Gastrocnemius medialis (tissue), 3 donors: ENCODE measurements around the genes WDR17, SPATA4, AGA and DCTD.

DNA sequence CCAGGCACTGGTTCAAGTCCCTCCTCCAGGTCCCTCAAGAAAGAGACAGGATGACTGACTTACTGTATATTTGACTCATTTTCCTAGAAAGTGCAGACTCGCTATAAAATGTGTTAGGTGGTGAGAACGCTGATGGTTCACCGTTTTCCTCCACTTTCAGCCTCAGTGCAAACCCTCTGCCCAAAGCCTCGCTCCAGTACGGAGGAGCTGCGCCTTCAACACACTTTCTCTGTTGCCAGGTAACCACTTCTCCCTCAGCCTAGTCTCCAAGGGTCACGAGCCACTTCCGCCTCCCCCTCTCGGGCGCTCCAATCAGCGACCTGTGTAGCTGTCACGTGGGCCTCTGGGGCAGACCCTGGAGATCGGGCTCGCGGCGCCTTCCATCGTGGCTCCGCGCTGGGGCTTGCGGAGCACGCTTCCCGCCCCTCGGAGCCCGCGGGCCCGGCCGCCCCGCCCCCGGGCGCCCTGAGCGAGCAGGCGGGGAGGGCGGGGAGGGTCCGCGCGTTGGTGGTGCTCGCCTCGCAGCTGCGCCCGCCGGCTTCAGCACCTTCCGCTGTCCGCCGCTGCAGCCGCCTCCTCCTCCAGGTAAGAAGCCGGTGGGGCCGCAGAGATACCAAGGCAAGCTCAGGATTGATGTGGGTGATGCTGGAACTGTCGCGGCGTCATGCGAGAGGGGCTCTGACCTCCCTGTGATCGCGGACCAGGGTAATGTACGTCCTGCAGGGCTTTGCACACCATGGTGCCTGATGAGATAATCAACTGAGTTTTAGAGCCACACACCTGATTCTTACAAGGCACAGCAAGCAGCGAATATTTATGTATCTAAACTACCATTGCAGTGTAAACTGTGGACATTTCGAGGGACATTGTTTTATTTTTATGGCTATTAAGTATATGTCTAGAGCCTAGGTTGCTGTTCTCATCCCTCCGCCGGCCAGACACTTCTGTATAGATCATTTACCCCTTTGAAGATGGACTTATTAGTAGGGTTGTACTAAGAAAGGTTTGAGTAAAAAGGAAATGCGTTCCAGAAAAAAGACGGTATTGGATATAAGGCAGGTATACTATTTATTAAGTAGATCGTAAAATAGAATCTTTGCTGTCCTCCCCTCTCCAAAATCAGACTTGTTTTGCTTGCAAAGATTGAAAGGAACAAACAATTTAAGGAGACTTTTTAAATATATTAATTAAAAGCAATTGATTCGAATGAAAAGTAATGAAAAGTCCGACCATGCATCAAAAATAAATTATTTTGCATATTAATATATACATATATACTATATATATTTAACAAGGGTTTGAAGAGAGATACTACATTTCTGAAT, at the start of gene WDR17:
TSS of gene WDR17 (plus strand) at position 347 of the 1,325 bp plus-strand sequence.
- PRO-cap, result no peak
- RAMPAGE, long total RNA, 3 experiments, result no peak in any of the 3 experiments

DNA sequence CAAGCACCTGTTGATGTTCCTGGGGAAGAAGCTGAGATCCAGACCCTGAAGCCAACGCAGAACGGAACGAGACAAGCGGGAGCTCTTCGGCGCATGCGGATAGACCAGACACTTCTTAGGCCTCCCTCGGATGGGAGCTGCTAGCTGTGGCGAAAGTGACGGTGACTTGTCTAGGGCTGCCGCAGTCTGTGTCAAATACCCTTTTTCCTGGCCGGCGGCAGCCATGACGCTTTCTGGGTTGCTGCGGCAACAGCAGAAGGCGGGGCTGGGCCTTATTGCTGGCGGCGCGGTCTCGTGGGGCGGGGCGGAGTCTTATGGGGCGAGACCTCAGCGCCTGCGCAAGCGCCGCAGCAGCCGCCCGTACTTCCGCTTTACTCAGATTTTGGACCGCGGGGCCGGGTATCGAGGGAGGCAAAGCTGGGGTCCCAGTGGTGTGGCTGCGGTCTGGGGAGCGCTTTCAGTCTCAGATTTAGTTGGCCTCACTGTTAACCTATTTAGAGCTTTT, at the start of gene SPATA4:
TSS of gene SPATA4 (minus strand) at position 248 of the 505 bp plus-strand sequence.
- PRO-cap, result bidirectional peak, plus-strand start at position 378 of the sequence, minus-strand start at position 168 of the sequence
- RAMPAGE, long total RNA, 3 experiments, result no peak in any of the 3 experiments

DNA sequence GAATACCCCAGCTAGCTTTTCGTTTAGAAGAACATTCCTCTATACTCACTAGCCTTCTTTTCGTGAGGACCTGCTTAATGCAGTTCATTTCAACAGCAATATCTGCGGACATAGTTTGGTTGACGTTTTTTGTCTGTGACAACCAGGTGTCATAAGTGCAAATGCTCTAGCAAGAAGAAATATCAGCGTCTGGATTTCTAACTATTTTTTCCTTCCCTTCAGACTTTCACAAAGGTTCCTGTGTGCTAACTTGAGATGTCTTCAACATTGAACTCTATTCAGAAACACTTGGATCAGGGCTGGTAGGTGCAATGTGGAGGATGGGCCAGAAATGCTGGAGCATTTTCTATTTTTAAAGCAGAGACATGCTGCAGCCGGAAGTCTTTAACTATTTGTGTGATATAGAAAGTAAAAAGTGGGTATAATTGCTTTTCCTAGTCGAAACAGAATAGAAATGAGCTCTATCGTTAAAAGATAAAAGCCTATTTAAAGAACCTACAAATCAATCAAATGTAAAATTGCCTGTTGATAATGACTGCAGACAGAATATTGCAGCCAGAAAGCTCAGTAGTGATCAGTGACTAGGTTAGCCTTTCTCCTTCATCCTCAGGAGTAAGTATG, 31.6 kb downstream of the ASB5 start:
- PRO-cap, result no peak
- RAMPAGE, long total RNA, 3 experiments, result no peak in any of the 3 experiments

DNA sequence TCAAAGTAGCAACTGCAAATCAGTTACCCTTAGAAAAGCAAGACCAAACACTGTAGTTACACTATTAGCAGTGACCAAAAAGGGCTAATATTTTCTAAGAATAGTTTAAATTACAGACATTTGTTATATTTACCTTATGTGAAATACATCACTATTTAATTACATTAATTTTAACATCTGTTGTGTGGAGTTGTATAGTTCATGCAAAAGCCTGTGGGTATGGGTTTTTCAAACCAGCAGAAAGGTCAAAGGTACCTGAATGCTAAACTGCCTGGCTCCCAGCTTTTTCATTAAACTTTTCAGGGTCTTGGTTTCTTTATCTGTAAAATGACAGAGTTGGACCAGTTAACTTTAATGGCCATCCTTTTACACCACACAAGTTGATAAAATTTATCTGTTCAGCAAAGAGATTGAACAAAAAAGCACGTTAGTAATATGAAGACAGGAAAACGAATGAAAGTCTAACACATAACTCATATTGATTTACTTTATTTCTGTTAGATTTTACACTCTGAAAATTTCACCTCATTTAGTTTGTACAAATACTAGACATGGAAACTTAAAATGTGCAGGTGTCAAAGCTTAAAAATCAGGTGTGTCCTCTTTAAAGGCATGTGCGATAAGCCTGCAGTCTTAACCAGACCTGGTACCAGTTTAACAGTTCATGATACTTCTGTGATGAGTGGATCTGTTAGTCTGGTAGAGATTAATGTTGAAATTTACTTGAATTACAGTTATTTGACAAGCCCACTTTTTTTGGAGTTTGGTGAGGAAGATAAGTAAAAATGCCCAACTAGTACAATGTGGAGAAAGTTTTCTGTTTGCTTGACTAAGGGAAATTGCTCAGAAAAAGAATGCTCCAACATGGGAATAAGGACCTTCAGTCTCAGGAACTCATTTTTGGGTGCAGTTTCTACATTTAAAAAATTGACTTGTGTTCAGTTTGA, 10.2 kb downstream of the SPCS3 start:
- PRO-cap, result no peak
- RAMPAGE, long total RNA, 3 experiments, result no peak in any of the 3 experiments

- PRO-cap, result no peak
- RAMPAGE, long total RNA, 3 experiments, result no peak in any of the 3 experiments
These were observed 119.8 kb downstream of the SPCS3 start for GRCh38 chr4:176439436-176440105.

DNA sequence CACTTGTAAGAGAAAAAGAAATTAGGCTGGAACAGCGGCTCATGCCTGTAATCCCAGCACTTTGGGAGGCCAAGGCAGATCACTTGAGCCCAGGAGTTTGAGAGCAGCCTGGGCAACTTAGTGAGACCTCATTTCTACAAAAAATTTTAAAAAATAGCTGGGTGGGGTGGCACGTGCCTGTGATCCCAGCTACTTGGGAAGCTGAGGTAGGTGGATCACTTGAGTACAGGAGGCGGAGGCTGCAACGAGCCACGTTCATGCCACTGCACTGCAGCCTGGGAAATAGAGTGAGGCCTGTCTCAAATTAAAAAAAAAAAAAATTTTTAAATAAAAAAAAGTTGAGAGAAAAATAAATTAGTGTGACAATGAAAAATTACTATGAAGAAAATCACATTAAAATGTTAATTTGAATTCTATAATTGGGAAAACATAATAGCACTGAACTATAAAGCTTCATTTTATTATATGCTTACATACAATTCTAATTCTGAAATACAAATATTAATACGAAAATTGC, 10.5 kb downstream of the VEGFC start:
- PRO-cap, result no peak
- RAMPAGE, long total RNA, 3 experiments, result no peak in any of the 3 experiments

DNA sequence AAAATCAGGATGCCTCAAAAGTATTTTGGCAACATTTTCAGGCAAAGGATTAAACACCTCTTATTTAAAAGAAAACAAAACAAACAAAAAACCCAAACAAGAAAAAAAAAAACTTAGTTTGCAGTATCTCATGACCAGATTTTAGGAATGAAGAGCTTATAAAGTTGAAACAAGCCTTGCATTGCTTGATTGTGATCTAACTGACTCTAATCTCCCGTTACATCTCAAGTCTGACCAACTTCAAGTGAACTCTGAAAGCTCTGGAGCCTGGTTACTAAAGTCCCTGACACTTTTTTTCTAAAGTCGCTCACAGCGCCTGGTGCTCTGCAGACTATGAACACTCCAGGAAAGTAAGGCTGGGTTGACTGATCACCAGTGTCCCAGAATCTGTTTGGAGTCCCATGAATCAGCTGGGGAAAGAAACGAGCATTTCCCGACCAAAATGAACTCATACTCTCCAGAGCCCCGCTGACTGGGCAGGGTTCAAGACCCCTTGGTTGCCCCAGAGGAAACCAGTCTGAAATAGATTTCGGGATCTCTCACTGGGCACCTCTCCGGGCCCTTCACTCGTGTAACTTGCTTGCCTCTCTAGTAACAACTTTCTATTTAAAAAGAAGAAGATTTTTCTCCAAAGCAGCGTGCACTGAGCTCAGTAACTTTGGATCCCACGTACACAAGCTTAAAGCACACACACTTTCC, 1.2 kb downstream of the VEGFC start:
- PRO-cap, result no peak
- RAMPAGE, long total RNA, 3 experiments, result no peak in any of the 3 experiments

- PRO-cap, result no peak
- RAMPAGE, long total RNA, 3 experiments, result no peak in any of the 3 experiments
These were observed 536 bp downstream of the VEGFC start for GRCh38 chr4:176792088-176792683.

GRCh38 chr4:177441782-177442649, at the start of gene AGA:
Gene AGA (minus strand): TSS chr4:177442437.
- PRO-cap, result bidirectional peak, plus-strand start at chr4:177442176, minus-strand start at chr4:177442082; bidirectional peak, plus-strand start at chr4:177442559, minus-strand start at chr4:177442410
- RAMPAGE, long total RNA, 3 experiments, result start-site peak on the plus strand in 1 of 3 experiments, at chr4:177442143-177442166 at its widest, 7 reads per replicate; start-site peak on the minus strand in 3 of 3 experiments, at chr4:177442378-177442400 at its widest, 28 to 41 reads per replicate

GRCh38 chr4:177442650-177443089, 433 bp upstream of the AGA start:
- PRO-cap, result no peak
- RAMPAGE, long total RNA, 3 experiments, result no peak in any of the 3 experiments

DNA sequence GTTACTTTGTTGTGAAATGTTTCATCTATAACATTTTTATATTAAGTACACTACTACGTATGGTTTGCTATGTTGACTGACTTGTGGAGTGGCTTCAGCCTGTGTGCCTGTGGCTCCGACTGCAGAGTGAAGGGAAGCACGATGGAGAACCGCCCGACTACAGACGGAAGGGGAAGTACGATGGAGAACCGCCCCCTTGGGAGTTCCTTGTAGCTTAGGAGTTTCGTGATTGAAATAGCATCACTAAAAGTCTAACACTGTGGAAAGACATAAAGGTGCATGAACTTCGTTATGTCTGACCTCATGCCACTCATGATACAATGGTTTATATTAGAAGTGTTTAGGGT, 595.6 kb upstream of the AGA start:
- PRO-cap, result no peak
- RAMPAGE, long total RNA, 3 experiments, result no peak in any of the 3 experiments

GRCh38 chr4:179170359-179170745, 1728.1 kb upstream of the AGA start:
- PRO-cap, result no peak
- RAMPAGE, long total RNA, 3 experiments, result no peak in any of the 3 experiments

GRCh38 chr4:181420659-181420939, 822.6 kb upstream of the TENM3 start:
- PRO-cap, result no peak
- RAMPAGE, long total RNA, 3 experiments, result no peak in any of the 3 experiments

DNA sequence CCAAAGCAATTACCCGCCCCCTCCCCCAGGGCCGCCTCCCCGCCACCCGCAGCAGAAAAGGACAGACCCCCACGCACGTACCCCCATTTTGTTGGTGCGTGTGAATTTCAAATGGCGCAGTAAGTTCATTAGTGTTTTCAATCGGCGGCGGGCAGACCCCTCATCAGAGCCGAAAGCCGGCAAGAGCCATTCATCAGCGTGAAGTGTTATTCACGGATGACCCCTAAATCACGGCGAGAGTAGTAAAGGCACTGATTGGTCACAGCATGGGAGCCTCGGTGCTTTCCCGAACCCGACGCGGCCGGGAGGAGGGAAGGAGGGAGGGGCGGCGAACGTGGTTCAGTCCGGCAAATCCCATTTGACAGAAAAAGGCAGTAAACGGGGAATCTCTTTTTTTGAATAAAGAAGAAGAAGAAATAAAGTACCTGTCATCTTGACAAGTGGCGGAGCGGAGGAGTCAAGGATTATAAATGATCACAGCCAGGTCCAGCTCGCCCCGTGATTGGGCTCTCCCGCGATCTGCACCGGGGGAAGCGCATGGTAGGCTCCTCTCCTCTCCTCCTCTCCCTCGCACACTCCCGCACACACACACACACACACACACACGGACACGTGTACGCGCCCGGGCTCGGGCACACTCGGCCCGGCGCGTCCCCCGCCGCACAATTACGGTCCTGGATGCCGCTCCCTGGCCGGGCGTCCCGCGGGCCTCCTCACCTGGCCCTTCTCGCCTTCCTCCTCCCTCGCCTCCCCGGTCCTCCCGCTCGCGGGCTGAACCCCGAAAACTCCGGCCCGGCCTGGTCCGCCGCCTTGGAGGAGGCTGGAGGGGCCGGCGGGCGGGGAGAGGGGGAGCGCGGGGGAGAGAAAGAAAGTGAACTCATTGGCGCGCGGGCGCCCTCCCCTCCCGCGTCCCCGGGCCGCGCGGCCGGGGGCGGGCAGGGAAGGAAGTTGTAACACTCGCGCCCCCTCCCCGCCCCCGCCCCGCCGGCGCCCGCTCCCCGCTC, 99.3 kb upstream of the TENM3 start:
- PRO-cap, result no peak
- RAMPAGE, long total RNA, 3 experiments, result no peak in any of the 3 experiments

DNA sequence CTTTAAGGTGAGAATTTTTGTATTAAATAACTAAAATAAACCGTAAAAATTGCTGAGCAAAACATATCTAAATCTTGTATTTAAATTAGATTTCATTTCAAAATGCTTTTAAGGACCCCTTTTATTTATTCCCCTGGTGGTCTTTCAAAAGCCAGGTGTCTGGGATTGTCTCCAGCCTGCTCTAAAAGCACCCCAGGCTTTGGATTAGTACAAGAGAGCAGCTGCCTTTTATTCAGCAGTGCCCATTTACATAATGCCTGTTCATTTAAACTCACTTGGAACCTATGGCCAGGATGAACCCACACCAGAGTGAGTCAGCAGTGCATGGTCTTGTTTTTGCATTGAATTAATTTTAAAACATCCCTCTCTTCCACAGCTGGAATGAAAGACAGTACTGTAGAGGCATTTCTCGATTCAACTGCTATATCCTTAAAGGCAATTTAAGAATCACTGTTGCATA, 64.1 kb upstream of the TENM3 start:
- PRO-cap, result no peak
- RAMPAGE, long total RNA, 3 experiments, result no peak in any of the 3 experiments

DNA sequence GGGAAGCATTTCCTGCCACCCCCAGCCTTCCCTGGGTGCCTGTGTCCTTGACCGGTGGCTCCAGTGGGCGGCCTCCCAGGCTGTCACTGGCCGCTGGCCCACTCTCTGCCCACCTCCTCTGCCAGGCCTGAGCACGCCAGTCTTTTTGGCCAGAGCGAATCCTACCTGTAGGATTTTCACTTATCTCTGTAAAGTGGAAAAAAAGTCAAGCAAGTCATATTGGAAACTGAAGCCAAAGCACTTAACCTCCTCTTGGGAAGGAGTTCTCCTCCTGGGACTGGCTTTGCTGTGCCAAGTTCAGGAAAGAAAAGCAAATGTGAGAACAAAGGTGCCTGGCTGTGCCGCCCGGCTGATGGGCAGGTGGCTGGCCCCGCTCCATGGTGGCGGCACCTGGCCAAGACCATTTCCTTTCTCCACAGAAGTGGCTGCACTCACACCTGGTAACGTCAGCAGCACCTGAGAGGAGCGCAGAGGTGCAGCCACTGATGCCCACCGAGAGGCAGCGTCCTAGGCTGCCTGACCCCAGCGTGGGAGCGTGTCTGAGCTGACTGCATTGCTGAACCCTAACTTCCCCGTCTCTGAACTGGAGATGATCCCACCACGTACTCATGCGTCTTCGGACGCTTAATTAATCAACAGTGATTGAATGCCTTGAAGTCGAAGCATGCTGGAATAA, 54.3 kb downstream of the DCTD start:
- PRO-cap, result no peak
- RAMPAGE, long total RNA, 3 experiments, result no peak in any of the 3 experiments

DNA sequence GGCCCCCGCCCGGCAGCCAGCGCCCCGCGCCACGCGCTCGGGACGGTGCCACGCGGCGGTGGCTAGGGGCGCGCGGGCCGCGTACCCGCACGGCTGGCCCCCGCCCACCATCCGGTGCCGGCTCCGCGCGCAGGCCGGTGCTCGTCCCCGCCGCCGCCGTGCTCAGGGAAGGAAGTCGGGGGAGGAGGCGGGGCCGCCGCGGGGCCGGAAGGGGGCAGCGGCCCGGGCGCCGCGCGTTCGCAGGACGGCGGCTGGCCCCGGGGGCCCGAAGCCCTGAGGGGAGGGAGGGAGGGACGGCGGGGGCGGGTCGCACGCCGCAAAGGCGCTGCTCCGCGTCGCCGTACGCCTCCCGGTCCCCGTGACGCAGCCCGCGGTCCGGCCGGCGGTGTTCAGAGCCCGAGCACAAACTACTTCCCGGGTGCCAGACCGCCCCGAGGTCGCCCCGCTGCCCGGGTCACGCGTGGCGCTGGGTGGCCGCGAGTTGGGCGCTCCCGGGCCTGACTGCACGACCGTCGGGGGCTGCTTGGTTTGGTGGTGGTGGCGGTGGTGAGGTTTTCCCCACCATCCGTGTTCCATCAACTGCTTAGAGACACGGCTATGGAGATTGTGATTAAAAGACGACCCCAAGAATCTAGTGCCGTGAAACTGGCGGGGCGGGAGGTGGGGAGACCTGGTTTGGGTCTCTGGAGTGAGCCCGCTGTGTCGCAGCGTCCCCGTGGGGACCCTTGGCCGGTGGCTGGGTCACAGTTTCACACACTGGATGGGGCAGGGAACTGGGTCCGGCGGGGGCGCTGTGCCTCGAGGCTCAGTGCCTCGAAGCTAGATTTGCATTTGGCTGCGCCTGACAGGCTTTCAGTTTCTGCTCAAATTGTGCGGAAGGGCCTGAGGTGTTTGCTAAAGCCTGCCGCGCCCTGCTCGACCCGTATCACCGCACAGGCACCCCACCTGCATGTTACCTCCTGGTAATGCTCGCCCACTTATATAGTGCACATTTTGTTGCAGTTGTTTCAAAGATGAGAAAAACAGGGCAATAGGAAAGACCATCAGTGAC, at the start of gene DCTD:
TSS of gene DCTD (minus strand) at position 184 of the 1,051 bp plus-strand sequence.
- PRO-cap, result bidirectional peak, plus-strand start at position 217 of the sequence, minus-strand start at position 146 of the sequence; unidirectional peak, minus-strand start at position 745 of the sequence
- RAMPAGE, long total RNA, 3 experiments, result start-site peak on the minus strand in 3 of 3 experiments, centred at positions 157 to 162 of the sequence, 282 to 384 reads per replicate

- PRO-cap, result no peak
- RAMPAGE, long total RNA, 3 experiments, result no peak in any of the 3 experiments
These were observed 66.4 kb downstream of the WWC2 start for GRCh38 chr4:183165498-183165756.

DNA sequence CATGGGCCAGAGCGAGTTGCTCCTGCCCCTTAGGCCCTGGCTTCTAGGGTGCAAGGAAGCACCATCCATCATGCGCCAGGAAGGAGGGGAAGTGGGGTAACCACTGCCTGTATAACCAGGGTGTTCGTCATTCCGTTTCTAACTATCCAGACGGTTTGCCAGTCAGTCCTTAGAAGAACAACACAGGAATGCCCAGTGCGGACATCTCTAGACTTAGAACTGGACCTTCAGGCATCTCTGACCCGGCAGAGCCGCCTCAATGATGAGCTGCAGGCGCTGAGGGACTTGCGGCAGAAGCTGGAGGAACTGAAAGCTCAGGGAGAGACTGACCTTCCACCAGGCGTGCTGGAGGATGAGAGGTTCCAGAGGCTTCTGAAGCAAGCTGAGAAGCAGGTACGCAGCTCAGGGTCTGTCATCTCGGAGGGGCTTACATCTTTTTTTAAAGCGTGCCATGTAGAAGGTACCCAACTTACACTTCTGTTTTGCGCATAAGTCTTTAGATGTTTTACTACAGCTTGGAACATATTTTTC, 30.8 kb downstream of the CLDN22 start:
- PRO-cap, result no peak
- RAMPAGE, long total RNA, 3 experiments, result no peak in any of the 3 experiments

DNA sequence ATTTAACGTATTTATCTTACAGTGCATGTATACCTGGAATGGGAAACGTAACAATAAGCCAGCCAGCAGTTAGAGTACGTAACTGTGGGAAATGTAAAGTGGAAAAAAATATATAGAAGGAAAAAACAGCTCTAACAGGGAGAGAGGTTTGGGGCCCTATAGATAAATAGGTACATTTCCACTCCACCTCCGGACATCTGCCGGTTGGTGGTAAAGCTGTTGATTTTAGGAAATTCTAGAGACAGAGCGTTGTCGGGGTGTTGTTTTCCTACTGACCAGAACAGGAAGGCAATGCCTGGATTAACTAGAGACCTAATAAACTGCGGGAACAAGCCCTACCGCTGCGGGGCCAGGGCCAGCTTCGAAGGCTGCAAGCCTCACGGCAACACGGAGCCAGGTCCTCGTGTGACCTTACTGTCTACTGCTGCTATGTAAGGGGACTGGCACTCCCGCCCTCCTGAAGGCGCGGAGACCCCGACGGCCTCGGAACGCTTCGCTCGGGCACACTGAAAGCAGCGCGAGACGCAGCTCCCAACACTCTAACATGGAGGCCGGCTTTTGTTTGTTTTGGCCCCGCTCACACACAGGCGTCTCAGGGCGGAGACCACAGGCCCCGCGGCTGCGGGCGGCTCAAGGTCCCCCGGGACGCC, 716 bp upstream of the CDKN2AIP start:
- PRO-cap, result no peak
- RAMPAGE, long total RNA, 3 experiments, result no peak in any of the 3 experiments